ENCODE measurements around a stretch of chr22.

DNA sequence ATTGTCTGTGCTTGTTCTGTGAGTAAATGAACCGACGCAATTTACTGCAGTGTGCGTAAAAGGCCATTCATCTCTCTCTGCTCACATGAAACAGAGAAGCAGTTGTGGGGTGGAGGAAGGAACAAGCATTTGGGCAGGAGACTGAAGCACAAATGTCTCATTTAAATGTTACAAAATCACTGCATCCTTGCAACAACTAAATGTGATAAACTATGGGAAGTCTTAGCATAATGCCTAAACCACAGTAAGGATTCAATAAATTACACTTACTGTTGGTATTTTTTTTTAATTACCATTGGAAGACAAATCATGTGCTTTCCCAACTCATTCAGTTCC is 21.5 kb upstream of the RFPL2 start:
- PRO-cap, result no peak
- RAMPAGE, long total RNA, result no peak

GRCh38 chr22:32232817-32233301 is 22.3 kb downstream of the SLC5A4 start:
- PRO-cap, result no peak
- RAMPAGE, long total RNA, result no peak

DNA sequence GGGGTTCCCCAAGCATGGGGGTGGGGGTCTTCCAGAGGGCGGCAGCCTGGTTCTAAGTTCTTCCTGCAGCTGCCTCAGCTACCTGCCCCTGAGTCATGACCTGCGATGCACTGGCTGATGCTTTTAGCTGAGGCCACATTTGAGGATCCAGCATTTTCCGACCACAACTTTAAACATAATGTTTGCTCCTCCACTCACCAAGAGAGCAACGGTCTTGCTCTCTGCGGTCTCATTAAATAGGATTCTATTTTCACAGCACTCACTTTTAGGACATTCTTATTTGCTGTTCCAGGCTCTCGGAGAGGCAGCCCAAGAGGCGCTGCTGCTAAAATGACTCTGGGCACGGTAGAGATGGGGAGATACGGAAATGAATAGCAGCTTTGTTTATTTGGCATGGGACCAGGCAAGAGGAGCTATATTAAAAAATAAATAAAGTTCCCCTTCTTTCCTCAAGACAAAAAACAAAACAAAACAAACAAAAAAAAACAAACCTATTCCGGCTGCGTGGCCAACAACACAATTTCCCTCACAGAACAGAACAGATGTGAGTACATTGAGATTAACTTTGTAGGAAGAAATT is 100.9 kb downstream of the FBXO7 start:
- PRO-cap, result no peak
- RAMPAGE, long total RNA, result no peak

GRCh38 chr22:32695337-32695969 is 106.1 kb upstream of the TIMP3 start:
- PRO-cap, result no peak
- RAMPAGE, long total RNA, result no peak

DNA sequence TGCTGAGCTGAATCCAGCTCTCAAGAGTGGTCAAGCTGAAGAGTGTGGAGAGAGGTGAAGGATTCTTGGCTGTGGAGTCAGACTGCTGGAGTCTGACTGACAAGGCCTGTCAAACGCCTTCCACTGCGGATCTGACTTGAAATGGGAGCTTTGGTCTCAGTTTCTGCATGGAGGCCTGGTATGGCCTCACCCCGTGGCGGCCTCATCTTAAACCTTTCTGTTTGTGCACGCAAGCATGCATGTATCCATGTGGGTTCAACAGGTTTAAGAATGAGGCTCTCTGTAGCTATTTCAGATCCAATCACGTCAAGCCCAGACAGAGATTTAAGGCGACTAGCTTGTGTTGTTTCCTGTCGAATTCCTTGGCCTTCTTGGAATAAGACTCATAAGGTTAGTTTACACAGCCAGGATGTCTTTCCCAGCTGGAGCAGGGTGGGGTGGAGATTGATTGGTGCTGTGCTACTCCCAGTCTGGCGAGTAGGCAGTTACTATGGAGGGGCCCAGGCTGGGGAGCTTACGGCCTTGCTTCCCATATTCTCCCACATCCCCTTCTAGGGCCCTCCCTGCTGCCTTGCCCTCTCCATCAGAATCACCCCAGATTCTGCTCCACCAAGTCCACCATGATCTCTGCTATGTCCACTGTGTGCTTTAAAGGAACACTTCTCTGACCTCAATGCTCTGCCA is 83.7 kb upstream of the TIMP3 start:
- PRO-cap, result no peak
- RAMPAGE, long total RNA, result no peak

DNA sequence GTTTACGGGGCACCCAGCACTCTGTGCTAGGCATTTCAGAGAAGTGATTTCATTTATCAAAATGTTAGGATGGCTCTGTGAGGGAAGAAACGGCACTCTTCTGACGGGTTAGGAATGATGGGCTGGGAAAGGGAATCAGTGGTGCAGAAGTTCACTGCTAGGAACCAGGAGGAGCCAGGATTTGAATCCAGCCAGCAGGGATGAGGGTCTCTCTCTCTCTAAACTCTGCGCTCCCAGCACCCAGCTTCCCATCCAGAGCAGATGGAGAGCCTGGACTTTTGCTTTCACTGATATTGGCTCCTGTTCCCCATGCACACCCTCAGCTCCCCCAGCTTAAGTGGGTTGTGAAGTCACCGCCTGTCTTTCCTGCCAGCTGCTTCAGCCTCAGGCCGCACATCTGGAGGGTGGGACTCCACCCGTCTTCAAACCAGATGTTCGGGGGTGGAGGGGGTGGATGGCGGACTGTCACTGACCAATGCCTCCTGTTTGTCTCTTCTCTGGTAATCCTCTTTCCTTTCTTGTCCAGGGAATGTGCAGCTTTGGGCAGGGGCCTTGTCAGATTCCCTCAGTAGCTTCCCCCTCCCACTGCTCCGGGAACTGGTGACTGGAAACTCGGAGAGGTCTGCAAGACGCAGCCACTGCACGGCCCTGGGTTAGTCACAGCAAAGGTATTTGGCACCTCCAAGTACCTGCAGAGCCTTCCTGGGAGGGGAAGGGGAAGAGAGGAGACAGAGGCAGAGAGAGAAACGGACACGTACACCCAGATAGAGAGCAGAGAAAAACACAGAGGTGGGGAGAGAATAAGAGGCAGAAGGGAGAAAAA is 56.3 kb upstream of the TIMP3 start:
- PRO-cap, result no peak
- RAMPAGE, long total RNA, result no peak

- PRO-cap, result no peak
- RAMPAGE, long total RNA, result no peak
These were observed 36.6 kb upstream of the TIMP3 start for GRCh38 chr22:32764724-32765491.

- PRO-cap, result no peak
- RAMPAGE, long total RNA, result no peak
These were observed 3.1 kb downstream of the TIMP3 start for GRCh38 chr22:32804473-32805227.

GRCh38 chr22:32811559-32811957 is 10.1 kb downstream of the TIMP3 start:
- PRO-cap, result no peak
- RAMPAGE, long total RNA, result no peak

DNA sequence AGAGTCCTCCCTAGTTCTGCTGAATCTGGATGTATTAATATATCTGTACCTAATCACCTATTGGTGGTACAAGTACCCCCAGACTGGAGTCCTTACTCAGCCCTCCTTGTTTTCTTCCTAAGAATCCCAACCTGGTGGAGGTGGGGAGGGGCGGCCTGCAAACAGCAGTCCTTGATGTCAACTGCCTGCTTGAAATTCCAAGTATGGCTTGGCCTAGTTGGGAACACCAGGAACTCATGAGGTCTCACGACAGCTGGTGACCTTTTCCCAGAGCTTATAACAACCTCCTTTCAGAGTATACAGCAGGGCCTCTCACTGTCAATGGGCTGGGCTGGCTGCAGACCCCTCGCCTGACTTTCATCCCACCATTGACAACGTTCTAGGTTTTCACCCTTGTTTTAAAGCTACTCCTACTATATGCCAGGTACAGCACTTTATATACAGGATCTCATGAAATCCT is 61.8 kb downstream of the TIMP3 start:
- PRO-cap, result no peak
- RAMPAGE, long total RNA, result no peak

DNA sequence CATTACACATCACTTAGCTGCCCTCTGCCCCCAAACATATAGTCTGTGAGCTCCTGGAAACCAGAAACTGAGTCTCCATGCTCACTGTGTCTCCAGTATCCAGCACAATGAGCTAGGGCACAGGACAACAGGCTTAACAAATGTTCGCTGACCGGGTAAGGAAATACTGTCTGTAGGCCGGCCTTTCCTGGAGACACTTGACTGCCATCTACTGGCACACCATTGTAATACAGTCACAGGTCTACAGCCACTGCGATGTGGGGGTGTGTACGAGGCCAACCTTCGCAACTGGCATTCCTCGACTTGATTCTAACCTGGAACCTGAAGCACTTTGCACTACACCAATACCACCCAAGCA is 72.2 kb downstream of the SYN3 start:
- PRO-cap, result no peak
- RAMPAGE, long total RNA, result no peak

- PRO-cap, result no peak
- RAMPAGE, long total RNA, result no peak
These were observed 71.0 kb downstream of the SYN3 start for GRCh38 chr22:32986867-32987843.

GRCh38 chr22:33163835-33164303 is 105.7 kb upstream of the SYN3 start:
- PRO-cap, result no peak
- RAMPAGE, long total RNA, result no peak

DNA sequence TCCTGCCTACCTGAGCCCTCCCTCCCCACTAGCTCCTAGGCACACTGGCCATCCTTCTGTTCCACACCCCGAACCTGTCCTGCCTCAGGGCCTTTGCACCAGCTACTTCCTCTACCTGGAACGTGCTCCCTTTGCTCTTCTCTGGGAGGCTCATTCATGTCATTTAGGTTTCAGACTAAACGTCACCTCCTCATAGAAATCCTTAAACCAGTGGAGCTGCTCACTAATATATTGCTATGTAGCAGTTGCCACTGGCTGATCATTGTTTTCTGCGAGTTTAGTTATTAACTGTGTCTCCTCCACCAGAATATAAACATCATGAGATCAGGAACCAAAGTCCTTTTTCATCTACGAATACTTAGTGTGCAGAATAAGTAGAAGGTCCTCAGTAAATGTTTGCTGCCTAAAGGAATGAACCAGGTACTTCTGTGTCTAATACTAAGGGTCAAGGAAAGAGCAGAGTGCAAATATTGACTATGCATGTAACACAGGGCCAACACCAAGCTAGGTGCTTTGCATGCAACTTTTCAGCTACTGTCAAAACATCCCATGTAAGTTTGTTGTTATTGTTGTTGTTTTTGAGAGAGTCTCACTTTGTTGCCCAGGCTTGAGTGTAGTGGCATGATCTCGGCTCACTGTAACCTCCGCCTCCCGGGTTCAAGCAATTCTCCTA is 277.6 kb upstream of the SYN3 start:
- PRO-cap, result no peak
- RAMPAGE, long total RNA, result no peak

DNA sequence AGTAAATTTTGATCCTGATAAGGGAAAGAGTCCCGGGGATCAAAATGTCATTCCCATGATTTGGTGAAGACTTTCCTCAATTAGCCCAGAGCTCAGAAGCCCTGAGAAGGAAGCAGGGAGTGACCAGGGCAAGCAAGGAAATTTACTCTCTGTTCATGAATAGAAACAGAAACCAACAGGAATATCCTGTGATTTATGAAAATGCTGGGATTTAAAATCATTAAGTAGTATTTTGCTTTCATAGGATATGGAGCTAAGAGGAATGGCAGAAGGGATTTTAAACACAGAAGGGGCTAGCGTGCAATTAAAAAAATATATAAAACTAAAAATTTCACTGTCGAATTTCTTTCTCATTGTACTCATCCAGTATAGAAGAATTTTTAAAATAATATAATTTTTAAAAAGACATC is 356.5 kb downstream of the LARGE1 start:
- PRO-cap, result no peak
- RAMPAGE, long total RNA, result no peak

- PRO-cap, result no peak
- RAMPAGE, long total RNA, result no peak
These were observed 355.7 kb downstream of the LARGE1 start for GRCh38 chr22:33564611-33565030.

DNA sequence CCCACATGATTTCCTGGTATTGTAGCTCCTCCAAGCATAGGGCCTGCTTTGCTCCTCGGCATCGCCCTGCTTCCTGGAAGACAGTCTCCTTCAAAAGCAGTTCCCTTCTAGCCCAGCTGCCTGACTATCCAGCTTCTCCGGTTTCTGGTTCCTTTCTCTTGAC is 261.4 kb downstream of the LARGE1 start:
- PRO-cap, result no peak
- RAMPAGE, long total RNA, result no peak

DNA sequence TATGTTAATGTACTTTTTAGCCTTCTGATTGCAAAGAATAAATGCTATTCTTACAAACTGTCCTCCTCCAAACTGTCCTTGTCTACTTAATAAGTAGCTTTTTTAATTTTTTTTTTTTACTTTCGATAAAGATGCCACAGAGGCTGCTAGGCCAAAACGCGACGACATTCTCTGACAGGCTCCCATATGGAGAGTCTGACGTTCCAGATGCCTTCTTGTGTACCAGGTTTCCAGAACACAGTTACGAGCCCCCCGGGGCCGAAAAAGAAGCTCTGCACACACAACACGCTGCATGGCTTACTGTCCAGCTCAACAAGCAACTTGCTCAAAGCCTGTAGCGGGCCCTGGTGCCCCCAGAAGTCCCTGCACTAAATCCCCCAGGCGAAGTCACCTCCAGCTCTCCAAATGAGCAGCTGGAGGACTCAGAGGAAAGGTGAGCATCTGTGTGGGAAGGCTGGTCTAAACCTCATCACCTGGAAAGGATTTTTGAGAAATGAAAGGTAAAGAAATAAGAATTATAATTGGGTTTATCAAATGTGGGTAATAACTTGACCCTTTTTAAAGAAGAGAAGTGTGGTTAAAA is 39.2 kb downstream of the LARGE1 start:
- PRO-cap, result no peak
- RAMPAGE, long total RNA, result no peak

GRCh38 chr22:34236540-34236870 is 316.2 kb upstream of the LARGE1 start:
- PRO-cap, result no peak
- RAMPAGE, long total RNA, result no peak

- PRO-cap, result no peak
- RAMPAGE, long total RNA, result no peak
These were observed 966 bp upstream of the TOM1 start for GRCh38 chr22:35298790-35299066.

Measured in OCI-LY7 (cell line).